ENCODE data around the genes LYSMD3 and ADGRV1.

DNA sequence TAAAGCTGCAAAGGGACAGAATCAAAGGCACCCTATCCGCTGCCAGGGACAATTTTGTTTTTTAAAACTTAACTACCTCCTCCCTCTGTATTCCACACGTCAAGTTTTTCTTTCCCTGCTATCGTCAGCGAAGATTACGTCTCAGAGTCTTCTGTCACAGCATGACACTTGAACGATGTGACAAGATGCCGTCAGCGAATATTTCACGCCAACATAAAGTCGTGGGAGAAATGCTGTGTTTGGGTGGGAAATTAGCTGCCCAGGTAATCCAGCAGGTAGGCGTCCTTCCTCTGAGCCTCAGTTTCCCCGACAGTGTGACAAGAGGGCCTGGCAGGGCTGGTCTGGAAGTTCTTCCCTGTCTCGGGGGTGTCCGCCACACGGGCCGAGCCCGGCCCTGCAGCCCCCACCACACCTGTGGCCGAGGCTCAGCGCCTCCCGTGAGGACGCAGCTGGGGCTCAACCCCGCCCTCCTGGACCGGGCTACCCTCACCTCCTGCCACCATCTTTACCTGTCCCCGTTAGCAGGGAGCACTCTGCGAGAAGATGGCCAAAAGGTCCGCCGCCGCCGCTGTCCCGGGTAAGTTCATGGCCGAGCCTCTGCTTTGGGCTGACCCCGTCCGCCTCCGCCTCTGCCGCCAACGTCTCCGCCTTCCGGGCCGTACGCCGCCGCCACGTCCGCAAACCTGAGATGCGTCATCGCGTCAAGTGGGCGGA is at the start of gene LYSMD3:
Gene LYSMD3, minus strand, starts transcription at position 646 of the 714 bp plus-strand sequence.
- RRBS: 1% methylated on average over 17 of the region's 48 CpGs

- RRBS: 3% methylated on average over 6 of the region's 66 CpGs
These were observed at the start of gene ADGRV1 for GRCh38 chr5:90558307-90559491. Gene ADGRV1 (plus strand): TSS chr5:90558797.

DNA sequence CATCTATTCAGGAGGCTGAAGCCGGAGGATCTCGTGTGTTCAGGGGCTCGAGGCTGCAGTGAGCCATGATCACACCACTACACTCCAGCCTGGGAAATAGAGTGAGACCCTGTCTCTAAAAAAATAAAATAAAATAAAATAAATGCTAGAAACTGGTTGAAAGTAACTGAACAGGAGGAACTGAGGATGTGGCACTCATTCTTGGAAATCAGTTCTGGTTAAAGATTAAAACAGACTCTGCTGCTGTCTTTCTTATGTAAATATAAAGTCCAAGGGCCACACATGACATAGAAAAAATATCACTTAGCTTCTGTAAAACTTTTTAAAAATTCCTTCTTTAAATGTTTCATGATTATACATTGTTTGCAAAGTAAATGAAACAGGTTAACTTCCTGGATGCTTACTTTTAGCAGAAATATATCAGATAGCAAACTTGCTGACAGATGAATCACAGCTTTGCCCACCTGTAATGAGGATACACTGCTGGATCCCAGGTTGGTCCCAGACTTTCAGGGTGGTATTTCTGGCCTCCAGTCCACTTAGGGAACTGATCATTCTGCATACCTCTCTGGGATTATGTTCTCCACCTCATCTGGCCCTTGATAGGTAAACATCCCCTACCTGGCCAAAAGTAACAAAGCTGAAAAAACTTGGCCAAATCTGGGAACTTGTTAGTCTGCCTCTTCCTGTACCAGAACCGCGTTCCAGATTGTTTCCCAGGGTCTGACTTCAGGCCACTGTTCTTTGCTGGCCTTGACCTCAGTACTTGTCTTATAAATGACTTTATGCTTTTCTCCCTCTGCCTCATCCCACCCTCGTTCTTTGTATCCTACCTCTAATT is 340.5 kb downstream of the ADGRV1 start:
- RRBS: no CpG with 5 or more reads among the region's 6 CpGs

DNA sequence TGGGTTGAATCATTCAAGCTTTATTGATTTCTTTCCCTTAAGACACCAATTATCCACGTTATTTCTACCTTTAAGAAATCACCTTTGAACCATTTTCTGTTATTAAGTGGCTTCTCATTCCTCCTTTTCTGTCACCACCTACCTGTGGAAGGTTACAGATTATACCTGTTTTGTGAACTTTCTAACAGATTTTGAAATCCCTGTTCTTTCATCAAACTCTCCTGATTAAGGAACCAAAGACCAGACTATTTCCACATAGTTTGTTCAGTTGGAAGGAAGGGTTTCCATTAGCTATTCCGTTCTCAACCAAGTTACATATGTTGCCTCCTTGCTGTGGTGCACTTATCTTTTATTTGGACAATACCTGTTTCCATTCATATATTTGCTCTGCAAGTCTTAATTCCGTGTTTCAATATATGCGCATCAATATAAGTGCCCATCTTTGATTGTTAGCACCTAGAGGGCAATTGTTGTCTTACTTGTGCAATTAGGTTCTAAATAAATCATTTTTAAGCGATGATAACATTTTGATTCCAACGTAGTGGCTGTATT is 343.6 kb downstream of the ADGRV1 start:
- RRBS: no CpG with 5 or more reads among the region's 6 CpGs

DNA sequence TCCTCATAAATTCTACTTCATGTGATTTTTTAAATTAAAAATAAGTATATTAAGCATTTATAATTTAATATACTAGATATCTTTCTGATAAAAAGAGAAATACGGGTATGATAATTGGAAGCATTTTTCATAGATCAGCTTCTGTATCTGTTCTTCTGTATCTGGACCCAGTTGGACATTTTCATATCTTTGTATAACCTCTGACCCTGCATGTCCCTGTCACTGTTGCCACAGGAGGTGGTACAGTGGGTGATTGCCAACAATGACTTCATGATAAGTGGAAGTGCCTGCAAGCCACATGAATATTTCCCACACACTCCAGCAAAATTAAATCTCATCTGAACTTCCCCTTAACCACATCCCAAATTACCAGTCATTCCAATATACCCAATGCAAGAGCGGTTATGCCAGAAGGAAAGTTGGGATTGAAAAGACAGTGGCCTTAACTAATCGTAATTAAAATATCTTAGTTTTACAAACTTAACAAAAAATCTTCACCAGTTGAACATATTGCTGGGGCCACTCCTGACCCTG is 376.4 kb downstream of the ARRDC3 start:
- RRBS: no CpG with 5 or more reads among the region's 3 CpGs

- RRBS: no CpG with 5 or more reads among the region's 2 CpGs
These were observed 349.9 kb downstream of the ARRDC3 start for GRCh38 chr5:91033196-91033708.

DNA sequence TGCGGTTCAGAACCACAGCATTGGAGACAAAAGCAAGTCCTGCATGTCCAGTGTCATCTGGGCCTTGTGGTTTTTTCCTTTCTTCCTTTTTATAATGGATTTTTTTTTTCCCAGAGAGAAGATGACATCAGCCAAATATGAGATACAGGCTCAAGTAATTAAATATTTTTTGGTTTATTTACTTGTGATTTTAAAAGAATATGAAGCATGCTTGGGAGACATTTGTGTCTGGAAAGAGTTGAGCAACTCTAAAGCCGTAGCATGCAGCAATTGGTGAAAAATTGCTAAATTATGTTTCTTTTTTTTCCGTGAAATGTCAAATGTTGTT is 261.6 kb downstream of the ARRDC3 start:
- RRBS: no CpG with 5 or more reads among the region's 3 CpGs

- RRBS: no CpG with 5 or more reads among the region's 2 CpGs
These were observed 188.3 kb downstream of the ARRDC3 start for GRCh38 chr5:91194838-91195175.

GRCh38 chr5:91279292-91279695 is 103.8 kb downstream of the ARRDC3 start:
- RRBS: no CpG with 5 or more reads among the region's 14 CpGs

DNA sequence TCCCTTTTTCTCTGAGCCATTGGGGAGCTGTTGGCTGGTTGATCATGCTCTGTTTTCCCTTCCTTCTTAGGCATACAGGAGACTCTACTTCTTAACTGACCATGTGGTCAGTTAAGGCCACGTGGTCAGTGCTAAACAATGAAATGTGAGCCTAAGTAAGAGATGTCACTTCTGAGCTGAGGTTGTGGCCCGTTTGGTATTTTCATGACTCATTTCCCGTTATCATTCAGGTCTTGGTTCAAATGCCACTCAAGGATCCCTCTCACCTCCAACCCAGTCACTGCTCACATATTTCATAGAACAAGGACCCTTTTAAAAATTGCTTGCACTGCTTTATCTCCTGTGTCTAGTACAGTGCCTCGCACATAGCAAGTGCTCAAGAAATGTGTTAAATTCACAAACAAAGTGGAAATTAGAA is 50.8 kb downstream of the ARRDC3 start:
- RRBS: no CpG with 5 or more reads among the region's 4 CpGs

DNA sequence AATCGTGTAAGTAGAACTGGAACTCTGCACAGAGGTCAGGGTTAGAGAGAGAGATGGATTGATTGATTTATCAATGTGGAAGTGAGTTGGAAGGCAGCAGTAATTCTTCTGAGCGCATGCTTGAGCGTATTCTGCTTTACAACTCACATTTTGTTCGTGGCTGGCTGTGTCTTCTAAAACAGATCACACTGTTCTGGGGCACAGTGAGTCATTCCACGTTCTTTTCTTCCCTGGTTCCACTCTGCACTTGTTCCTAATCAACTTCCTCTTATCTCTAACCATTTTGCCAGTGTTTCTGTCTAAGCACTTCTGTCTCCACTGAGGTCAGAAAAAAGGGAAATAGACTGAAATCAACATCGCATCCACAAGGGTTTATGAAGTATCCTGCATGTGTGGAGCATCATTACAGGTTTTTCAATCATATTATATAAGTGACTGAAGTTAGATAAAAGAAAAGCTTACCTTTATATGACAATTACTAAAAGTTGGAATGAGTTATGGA is 86.7 kb upstream of the ARRDC3 start:
- RRBS: no CpG with 5 or more reads among the region's 6 CpGs

- RRBS: 81% methylated on average over 12 of the region's 54 CpGs
These were observed 12.1 kb downstream of the NR2F1 start for GRCh38 chr5:93594753-93595908.

- RRBS: 9% methylated on average over 23 of the region's 94 CpGs
These were observed 38.2 kb downstream of the NR2F1 start for GRCh38 chr5:93620847-93622046.

DNA sequence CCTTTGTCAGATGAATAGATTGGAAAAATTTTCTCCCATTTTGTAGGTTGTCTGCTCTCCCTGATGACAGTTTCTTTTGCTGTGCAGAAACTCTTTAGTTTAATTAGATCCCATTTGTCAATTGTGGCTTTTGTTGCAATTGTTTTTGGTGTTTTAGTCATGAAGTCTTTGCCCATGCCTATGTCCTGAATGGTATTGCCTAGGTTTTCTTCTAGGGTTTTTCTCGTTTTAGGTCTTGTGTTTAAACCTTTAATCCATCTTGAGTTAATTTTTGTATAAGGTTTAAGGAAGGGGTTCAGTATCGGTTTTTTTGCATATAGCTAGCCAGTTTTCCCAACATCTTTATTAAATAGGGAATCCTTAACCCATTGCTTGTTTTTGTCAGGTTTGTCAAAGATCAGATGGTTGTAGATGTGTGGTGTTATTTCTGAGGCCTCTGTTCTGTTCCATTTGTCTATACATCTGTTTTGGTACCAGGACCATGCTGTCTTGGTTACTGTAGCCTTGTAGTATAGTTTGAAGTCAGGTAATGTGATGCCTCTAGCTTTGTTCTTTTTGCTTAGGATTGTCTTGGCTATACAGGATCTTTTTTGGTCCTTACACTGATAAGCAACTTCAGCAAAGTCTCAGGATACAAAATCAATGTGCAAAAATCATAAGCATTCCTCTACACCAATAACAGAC is 221.8 kb upstream of the FAM172A start:
- RRBS: no CpG with 5 or more reads among the region's 2 CpGs

DNA sequence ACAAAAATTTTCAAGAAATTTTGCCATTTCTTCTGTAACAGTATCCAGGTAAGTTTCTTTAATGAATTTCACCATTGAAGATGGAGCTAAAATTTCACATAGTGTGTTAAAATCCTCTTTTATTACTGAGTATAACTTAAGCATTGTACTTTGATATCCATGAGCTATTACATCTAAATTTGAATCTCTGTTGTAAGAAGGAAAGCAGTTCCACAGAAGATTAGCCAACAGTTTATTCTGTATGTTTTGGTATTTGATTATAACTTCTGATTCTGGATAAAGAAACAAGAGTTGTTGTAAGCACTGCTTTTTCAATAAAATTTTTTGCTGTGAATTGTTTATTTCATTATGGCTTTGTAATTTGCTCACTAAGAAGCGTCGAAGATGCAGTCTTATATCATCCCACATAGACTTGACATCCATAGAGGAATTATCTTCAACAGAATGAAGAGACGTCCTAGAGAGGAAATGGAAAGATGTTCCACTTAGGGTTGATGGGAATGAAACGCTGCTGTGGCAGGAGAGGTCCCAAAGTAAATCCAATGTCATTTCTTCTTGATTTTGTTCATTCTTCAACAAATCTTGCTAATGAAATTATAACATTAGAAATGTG is 98.0 kb downstream of the KIAA0825 start:
- RRBS: no CpG with 5 or more reads among the region's 4 CpGs

DNA sequence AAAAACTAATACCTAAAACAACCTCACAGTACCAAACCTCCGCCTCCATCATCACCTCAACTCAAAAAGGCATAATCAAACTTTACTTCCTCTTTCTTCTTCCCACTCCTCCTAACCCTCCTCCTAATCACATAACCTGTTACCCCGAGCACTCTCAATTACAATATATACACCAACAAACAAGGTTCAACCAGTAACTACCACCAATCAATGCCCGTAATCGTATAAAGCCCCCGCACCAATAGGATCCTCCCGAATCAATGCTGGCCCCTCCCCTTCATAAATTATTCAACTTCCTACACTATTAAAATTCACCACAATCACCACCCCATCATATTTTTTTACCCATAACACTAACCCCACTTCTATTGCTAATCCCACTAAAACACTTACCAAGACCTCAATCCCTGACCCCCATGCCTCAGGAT is 49.6 kb downstream of the KIAA0825 start:
- RRBS: no CpG with 5 or more reads among the region's 6 CpGs

GRCh38 chr5:94793188-94793810 is 174.8 kb downstream of the SLF1 start:
- RRBS: no CpG with 5 or more reads among the region's 4 CpGs

DNA sequence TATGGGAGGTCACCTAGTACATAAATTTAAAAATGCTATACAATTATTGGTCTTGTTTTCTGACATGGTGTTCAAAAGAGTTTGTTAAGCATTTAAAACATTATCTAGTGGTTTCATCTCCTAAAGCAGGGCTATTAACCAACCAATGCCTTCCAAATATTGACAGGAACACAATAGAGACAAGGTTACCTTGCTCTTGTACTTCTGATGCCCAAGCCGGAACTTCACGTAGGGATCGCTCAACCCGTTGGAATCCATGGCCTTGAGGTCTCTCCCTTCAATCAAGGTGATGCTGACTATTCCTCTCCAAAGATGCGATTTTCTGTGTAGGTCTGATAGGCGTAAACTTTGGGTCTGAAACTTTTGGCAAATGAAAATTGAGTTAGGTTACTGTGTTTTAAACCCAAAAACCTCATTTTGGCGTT is 294.2 kb downstream of the SLF1 start:
- RRBS: no CpG with 5 or more reads among the region's 7 CpGs

- RRBS: no CpG with 5 or more reads among the region's 3 CpGs
These were observed 202.8 kb downstream of the MCTP1 start for GRCh38 chr5:95081997-95082640.

DNA sequence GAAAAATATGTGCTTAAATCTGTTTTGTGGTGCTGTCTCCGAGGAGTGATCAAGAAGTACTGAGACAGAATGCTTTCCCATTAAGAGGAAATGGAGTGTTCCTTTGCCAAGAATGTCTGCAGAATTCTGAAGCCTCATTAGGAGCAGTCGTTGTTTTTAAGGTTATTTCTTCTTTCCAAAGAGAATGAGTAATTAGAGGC is 131.3 kb downstream of the MCTP1 start:
- RRBS: no CpG with 5 or more reads among the region's 2 CpGs